Thoracic aorta endothelial cell (primary cell): Measurements from ENCODE around the genes PLA2G4D and HAUS2.

GRCh38 chr15:41920997-41921628, 27.3 kb upstream of the SPTBN5 start:
- CAGE, long polyA plus RNA, result no peak

DNA sequence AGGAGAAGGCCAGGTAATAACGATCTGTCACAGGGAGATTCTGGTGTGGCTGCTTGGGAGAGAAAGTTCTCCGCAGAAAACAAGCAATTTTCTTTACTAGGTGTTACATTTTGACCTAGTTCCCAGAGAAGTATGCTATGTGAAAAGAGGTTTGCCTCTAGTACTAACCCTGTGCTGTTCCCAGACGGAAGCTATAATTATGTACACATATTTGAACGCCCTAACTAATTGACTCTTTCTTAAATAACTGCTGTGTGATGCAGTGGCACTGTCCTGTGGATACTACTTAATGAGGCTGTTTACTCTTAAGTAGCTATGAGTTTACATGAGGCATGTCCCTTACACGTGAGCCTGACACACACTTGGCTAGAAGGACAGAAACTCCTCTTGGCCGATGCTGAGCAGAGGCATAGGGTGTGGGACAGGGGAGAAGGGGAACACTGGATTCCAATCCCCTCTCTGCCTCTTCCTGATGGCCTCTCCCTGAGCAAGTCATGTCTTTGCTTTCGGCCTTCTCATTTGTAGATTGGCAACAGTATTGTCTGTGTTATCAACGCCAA, 21.9 kb downstream of the EHD4 start:
- CAGE, long polyA plus RNA, result no peak

- CAGE, long polyA plus RNA, result no peak
Measured at GRCh38 chr15:41971916-41972387, 405 bp downstream of the EHD4 start.

GRCh38 chr15:42094388-42094643, at the start of gene PLA2G4D:
Gene PLA2G4D, minus strand, starts transcription at chr15:42094562.
- CAGE, long polyA plus RNA, result no peak

GRCh38 chr15:42118735-42119372, 24.5 kb upstream of the PLA2G4D start:
- CAGE, long polyA plus RNA, result no peak

GRCh38 chr15:42210546-42211044, 2.5 kb upstream of the VPS39 start:
- CAGE, long polyA plus RNA, result no peak

- CAGE, long polyA plus RNA, result no peak
Measured at GRCh38 chr15:42279008-42279884, 6.0 kb upstream of the TMEM87A start.

- CAGE, long polyA plus RNA, result no peak
Measured at GRCh38 chr15:42285067-42285477, 11.8 kb upstream of the TMEM87A start.

GRCh38 chr15:42287647-42287951, 14.4 kb upstream of the TMEM87A start:
- CAGE, long polyA plus RNA, result no peak

DNA sequence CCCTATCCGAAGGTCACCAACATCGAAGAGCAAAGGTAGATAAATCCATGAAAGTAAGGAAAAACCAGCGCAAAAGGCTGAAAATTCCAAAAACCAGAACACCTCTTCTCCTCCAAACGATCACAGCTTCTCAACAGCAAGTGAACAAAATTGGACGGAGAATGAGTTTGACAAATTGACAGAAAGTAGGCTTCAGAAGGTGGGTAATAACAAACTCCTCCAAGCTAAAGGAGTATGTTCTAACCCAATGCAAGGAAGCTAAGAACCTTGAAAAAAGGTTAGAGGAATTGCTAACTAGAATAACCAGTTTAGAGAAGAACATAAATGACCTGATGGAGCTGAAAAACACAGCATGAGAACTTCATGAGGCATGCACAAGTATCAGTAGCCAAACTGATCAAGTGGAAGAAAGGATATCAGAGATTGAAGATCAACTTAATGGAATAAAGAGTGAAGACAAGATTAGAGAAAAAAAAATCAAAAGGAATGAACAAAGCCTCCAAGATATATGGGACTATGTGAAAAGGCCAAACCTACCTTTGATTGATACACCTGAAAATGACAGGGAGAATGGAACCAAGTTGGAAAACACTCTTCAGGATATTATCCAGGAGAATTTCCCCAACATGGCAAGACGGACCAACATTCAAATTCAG, 29.2 kb upstream of the TMEM87A start:
- CAGE, long polyA plus RNA, result no peak

DNA sequence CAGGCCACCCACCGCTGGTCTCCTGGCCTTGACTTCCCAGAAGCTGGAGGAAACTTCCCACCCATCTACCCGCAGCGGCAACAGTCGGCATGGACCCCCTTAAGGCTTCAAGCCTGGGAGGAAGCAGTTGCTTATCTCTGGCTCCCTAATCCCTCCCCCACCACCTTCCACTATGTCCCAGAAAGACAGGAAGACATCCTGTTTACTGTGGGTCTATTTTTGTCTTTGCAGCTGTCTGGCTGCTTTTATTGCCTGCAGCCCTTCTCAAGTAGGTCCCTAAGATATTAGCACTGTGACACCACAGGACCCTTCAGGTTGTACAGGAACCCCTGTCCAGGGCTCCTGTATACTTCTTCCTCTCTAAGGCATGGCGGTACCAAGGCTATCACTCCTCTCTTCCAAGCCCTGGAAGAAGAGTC, 27.0 kb downstream of the CAPN3 start:
- CAGE, long polyA plus RNA, result no peak

- CAGE, long polyA plus RNA, result no peak
Measured at GRCh38 chr15:42401987-42403141, 43.1 kb downstream of the CAPN3 start.

GRCh38 chr15:42548679-42549189, at the start of gene HAUS2:
Gene HAUS2, plus strand, starts transcription at chr15:42548838.
- CAGE, long polyA plus RNA, result no peak

DNA sequence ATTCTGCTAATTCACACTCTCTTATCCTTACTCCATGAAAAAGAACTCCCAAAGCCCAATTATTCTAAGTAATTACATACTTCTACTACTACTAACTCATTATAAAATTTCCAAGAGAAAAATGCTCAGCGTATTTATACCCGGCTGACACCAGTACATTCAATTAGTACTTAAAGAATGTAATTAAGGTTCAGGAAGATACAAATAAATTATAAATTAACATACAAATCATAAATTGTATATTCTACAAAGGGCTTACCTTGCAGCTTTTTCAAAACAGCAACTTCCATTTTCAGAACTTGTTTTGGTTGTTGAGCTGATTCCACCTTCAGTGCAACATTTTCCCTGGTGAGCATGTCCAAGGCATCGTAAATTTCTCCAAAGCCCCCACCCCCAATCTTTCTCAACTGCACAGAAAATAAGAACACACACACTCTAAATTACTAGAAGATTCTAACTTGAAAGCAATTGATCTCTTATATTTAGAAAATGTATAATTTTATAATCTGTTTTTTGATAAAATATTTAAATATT, 48.2 kb downstream of the TTBK2 start:
- CAGE, long polyA plus RNA, result no peak

DNA sequence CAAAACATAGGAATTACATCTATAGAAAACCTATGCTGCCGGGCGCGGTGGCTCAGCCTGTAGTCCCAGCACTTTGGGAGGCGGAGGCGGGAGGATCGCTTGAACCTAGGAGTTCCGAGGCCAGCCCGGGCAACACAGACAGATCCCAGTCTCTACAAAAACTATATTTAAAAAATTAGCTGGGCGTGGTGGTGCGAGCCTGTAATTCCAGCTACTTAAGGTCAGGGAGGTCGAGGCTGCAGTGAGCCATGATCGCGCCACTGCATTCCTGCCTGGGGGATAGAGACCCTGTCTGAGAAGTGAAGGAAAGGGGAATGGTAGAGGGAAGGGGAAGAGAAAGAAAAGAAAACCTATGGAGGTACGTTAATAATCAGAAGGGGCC, 492 bp upstream of the TMEM62 start:
- CAGE, long polyA plus RNA, result no peak

- CAGE, long polyA plus RNA, result no peak
Measured at GRCh38 chr15:43134059-43134802, 845 bp downstream of the TMEM62 start.

DNA sequence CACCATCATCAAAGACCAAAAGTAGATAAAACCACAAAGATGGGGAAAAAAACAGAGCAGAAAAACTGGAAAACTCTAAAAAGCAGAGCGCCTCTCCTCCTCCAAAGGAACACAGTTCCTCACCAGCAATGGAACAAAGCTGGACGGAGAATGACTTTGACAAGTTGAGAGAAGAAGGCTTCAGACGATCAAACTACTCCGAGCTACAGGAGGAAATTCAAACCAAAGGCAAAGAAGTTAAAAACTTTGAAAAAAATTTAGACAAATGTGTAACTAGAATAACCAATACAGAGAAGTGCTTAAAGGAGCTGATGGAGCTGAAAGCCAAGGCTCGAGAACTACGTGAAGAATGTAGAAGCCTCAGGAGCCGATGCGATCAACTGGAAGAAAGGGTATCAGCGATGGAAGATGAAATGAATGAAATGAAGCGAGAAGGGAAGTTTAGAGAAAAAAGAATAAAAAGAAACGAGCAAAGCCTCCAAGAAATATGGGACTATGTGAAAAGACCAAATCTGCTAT, 8.5 kb upstream of the CCNDBP1 start:
- CAGE, long polyA plus RNA, result no peak

- CAGE, long polyA plus RNA, result no peak
Measured at GRCh38 chr15:43190777-43191209, 5.6 kb downstream of the CCNDBP1 start.

- CAGE, long polyA plus RNA, result no peak
Measured at GRCh38 chr15:43315859-43316556, 14.0 kb upstream of the TGM7 start.

DNA sequence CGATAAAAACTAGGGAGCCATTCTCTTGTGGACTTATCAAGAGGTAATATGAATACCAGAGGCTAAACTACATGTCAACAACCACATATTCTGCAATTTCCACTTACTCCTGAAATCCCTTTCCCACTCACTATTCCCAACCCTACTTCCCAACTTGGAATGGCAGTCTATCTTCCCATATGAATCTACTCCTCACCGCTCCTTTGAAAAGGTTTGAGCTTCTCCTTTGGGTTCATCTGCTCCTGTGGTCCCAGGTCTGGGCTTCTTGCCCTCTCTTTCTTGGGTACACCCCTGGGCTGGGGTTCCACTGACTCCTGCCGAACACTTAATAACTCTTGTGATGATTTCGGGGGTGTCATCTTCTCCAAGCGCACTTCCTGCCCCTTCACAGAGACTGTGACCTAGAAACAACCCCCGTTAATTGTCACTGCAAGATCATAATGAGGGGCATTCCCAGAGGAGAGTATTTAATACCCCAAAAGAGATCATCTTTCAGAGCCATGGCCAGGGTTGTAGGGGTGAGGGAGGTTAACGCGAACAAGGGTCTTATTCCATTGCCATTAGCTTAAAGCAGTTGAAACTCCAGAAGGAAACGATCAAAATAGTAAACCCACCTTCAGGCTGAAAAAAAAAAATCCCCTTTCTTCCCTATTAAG, 2.0 kb downstream of the ZSCAN29 start:
- CAGE, long polyA plus RNA, result no peak